Mesenchymal stem cell of the bone marrow (primary cell): ENCODE measurements around the genes NUP88, NLRP1 and AIPL1.

GRCh38 chr17:5418867-5419937 is at the start of gene NUP88:
Gene NUP88 (minus strand): TSS chr17:5419662.
- CAGE, long polyA plus RNA = no peak

DNA sequence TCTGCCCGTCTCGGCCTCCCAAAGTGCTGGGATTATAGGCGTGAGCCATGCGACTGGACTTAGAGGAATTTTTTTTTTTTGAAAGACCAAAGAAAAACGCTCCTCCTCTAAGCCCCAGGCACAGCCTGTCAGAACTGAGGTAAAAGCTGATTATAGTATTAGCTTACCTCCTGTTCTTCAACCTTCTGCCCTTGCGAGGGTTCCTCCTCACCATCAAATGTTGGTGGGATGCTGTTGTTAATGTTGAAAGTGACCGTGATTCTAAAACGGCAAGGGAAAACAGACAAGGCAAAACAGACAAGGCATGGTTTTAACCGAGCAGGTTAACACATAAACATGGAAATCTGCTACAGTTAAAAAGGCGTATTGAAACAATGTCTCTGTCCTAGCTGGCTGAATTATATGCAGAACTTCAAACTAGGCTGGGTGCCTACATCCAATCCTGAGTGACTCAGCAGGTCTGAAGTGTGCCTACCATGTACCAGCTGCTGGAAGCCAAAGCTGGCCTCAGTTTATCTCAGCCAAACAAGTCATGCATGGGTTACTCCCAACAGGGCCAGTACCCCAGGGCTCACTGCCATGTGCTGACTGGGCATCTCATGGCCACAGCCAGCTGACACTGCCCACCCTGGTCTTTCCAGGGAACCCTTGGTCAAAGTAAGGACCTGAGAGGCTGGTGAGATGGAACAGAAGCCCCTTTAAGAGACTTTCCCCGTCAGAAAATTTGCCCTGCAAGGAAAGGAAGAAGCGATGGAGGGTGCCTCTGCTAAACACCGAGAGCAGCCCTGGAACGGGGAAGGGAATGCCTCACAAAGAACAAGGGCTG is 4.0 kb downstream of the C1QBP start:
- CAGE, long polyA plus RNA = no peak

GRCh38 chr17:5508706-5509398 is 8.0 kb upstream of the ENSG00000286190 start:
- CAGE, long polyA plus RNA = no peak

DNA sequence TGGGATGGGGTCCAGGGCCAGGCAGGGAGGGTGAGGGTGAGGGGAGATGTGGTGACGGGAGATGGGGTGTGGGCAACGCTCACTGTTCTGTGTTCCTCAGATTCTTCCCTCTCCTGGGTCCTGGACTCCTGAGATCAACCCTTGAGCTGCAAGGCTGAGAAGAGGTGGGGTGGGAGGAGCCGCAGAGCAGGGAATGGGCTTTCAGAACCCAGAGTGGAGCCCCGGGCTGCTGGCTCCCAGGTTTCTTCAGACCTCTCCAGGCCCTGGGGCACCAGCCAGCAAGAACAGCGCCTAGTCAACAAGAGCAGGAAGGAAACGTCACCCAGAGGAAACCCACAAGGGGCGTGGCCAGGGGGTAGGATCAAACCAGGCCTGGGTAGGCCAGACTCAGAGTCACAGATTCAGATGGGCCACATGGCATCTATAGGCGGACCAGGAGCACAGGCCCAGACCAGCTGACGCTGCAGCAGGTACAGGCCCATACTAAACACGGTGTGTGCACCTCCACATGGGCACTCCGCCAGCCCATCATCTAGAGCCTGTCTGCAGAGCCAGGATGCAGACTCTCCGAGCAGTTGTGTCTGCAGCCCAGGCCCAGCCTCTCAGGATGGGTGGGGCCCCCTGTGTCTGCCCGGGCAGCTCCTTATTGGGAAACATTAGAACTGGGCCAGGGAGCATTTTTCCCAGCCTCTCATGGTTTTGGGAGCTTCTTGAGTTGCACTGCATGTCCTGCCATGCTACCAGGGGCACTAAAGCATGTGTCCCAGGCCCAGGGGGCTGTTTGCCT is at the start of gene NLRP1:
TSS of gene NLRP1 (minus strand) at position 300 of the 787 bp plus-strand sequence.
- CAGE, long polyA plus RNA = no peak

DNA sequence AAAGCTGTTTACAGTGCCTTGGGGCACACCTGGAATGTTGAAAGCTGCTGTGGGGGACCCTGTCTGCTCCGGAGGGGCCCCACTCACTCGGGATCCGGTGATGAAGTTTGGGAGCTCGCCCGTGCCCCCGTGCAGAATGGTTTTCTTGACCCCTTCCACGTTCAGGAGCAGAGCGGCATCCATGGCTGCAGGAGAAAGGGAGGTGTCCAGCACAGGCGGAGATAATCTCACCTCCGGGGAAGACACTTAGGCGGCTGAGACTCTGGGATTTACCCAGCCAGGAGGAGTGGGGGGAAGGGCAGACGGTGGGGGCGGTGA is at the start of gene AIPL1:
TSS of gene AIPL1 (minus strand) at position 200 of the 318 bp plus-strand sequence.
- CAGE, long polyA plus RNA = no peak

DNA sequence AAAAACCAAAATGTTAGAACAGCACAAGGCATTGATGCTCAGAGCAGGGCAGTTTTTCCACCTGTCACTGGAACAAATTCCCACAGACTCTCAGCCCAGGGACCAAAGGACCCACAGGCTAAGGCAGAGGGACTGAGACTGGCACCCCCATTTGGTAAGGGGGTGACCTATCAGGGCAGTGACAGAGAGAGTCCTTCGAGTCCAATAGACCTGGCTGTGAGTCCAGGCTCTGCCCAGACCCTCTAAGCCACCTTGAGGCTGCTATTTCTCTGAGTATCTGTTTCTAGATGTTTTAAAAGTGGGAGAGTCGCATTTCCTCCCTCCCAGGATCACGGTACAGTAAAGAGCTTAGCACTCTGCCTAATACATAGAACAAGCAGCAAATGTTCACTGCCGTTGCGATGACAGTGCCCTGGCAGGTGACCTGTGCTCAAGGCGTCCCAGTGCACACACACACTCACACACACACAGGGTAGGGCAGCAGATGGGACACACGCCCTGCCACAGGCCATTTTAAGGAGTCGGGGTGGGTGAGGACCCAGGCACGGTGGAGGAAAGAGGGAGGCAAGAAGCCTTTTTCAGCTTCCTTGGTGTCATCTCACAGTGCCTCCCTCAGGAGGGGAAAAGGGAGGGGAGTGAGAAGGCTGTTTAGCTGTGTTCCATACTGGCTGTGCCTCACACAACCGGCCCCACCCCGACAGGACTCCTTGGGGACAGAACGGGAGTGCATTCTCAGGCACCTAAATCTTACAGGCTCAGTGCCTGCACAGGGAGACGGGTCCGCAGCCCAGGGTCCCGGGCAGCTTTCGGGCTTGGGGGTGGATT is 1.6 kb downstream of the PITPNM3 start:
- CAGE, long polyA plus RNA = no peak

GRCh38 chr17:6654643-6655692 is 3.4 kb downstream of the C17orf100 start:
- CAGE, long polyA plus RNA = no peak

DNA sequence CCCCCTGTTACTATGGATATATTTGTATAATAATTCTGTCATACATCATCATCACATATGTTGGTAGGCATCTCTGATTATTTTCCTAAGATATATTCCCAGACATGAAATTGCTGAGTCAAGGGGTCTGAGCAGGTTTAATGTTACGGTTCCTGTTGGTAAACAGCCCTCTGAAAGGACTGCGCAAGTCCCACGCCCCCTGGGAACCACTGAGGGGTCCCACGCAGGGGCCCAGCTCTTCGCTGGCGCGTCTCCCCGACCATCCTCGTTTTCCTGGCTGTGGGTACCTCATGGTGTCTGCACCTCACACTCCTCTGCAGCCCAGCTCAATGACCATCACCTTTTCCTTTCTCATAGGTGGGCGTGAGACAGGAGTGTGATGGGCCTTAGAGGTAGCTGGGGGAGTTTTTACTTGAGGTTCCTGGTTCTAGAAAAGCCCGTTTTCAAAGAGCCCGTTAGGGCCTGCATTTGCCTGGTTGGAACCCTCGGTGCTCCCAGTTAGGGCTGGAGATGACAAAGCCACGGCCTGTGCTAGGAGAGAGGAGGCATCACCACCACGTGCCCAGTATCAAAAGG is 24.1 kb downstream of the SLC13A5 start:
- CAGE, long polyA plus RNA = no peak

DNA sequence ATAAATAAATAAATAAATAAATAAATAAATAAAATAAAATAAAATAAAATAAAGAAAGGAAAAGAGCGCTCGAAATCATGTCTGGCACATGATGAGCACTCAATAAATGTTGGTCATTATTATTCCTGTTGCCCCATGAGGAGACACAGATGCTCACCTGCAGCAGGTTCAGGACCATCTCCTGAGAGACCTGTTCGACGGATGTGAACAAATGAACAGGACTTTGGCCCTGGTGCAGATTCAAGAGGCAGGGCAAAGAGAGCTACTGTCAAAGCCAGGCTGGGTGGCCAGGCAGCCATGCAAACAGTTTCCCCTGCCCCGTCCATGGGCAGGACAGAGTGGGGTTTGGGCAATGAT is 14.1 kb downstream of the SLC13A5 start:
- CAGE, long polyA plus RNA = no peak

DNA sequence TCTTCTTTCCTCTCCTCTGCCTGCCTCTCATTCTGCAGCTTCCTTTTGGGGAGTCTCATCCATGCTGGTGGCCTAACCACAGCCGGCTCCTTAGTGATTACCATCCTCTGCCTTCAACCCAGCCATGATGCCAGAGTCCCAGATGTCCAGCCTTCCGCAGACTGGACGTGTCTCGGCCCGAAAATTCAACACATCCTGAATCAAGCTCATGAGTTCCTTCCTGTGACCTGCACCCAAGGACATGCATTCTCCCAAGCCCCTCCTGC is 1.1 kb upstream of the SLC13A5 start:
- CAGE, long polyA plus RNA = no peak

DNA sequence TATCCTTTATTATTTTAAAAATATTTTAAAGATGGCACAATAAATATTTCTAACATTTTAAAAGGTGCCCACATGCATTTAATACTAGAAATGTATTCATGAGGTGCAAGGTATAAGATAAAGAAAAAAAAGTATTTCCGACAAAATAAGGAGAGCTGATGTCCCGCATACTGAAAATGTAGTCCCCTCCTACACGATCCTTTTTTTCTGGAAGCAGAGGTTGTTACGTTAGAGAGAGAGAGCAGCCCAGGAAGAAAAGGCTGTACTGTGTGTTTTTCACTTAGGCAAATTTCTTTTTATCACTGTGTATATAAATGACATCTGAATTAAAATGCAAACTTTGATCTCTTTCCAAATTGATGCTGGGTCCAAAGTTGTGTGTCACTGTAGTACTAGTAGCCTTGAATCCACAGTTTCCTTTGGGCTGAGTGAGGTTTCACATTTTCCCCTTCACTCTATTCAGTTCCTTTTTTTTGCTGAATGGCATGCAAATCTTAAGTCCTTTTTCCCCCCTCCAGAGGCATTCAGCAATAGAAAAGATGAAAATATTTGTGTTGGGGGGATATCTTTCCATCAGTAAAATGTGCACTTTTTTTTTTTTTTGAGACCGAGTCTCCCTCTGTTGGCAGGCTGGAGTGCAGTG is 7.6 kb upstream of the SLC13A5 start:
- CAGE, long polyA plus RNA = no peak

- CAGE, long polyA plus RNA = no peak
Measured at GRCh38 chr17:6786480-6787080, 10.6 kb downstream of the FBXO39 start.

- CAGE, long polyA plus RNA = no peak
Measured at GRCh38 chr17:7017797-7018692, 3.5 kb downstream of the C17orf49 start.

GRCh38 chr17:7041940-7042544 is 1.9 kb downstream of the SLC16A11 start:
- CAGE, long polyA plus RNA = no peak

DNA sequence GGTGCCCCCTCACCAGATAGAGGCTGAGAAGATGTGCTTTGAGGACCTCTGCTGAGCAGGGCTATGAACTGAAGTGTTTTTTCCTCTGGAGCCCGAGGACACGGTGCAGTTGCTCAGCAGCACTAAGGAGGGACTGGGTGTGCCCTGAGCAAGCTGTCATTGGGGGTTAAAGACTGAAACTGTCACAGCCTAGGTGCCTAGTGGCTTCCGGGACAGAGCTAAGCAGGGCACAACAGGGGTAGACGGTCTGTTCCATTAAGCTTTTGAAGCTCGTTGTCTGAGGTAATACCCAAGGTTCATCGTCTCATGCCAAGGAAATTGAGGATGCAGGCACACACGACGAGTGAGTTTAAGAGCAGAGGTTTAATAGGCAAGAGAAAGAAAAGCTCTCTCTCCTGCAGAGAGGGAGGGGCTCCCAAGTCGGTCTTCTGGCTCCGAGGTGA is 24.9 kb upstream of the ASGR2 start:
- CAGE, long polyA plus RNA = no peak

DNA sequence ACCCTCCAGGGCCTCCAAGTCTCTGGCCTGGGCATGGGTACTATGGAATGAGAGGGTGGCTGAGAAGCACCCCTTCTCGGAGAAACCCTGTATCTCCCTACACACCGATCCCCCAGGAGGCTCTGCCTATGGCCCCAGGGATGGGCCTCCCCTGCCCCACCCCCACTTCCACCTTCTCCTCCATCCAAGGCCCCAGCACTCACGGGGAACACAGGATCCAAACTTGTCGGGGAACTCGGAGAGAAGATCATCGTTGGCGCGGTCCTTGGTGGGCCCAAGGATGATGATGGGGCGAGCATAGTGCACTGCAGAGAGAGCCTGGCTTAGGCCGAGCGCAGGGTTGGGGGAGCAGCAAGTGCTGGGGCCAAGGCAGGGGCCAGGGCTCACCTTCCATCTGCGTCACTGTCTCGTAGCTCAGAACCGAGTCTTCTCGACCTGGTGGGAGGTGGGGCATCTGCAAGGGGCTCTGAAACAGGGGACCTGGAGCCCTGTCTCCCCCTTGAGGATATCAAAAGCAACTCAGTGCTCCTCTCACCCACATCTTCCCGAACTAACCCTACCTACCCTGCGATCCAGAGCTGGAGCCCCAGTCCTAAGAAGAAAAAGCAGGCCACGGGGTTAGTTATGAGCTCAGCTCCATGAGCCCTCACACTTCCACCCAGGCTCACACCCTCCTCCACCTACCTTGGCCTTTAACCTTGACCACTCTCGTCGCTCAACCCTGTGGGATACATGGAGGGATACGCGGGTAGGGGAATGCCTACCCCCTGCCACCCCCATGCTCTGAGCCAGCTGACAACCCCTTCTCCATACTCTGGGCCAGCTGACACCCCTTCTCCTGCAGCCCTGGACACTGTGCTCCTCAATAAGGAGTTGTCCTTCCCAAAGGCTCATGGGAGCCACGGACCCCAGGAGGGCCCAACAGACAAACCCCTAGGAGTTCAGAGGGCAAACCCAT is 14.4 kb upstream of the ASGR1 start:
- CAGE, long polyA plus RNA = no peak

DNA sequence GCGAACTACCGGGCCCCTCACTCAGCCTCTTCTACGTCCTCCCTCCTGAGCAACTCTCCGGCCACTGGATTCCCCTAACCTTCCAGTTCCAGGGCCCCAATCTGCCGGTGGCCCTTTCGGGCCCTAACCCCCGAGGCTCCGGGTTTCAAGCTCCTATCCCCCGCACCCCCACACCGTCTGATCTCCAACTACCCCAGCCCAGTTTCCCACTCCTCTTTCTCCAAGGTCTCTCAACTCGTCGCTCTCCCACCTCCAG is 464 bp downstream of the PHF23 start:
- CAGE, long polyA plus RNA = no peak

GRCh38 chr17:7260490-7260773 is 1.8 kb downstream of the CLDN7 start:
- CAGE, long polyA plus RNA = no peak

DNA sequence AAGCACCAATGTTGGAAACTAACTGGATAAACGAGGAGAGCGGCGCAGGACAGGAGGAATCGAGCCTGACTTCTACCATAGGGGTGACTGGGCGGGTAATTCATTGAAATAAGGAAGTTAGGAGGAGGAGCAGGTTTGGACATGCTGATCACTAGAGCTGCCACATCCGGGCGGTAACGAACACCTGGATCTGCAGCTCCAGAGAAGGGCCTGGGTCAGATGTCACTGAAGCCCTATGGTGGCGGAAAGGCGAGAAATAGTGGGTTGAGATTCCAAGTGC is 1.2 kb upstream of the SLC2A4 start:
- CAGE, long polyA plus RNA = no peak

- CAGE, long polyA plus RNA = no peak
Measured at GRCh38 chr17:7280697-7281567, 586 bp upstream of the SLC2A4 start.